K562 (cell line): ENCODE measurements around a stretch of chr3.

GRCh38 chr3:14016719-14017752 lies 107.6 kb downstream of the CHCHD4 start:
- RAMPAGE, long total RNA: no peak
- RRBS: no CpG with 5 or more reads among the region's 11 CpGs
PRO-cap:
- standard: no peak
- CoPRO, capped RNA only, 2 experiments: no peak in any of the 2 experiments
- CoPRO, capped and uncapped RNA, 2 experiments: no peak in any of the 2 experiments
- CoPRO, uncapped RNA only, 2 experiments: no peak in any of the 2 experiments
CAGE:
- cytosol, long polyA plus RNA: no peak
- long polyA plus RNA: no peak
- nucleolus, long total RNA: no peak
- nucleus, long polyA plus RNA: no peak

DNA sequence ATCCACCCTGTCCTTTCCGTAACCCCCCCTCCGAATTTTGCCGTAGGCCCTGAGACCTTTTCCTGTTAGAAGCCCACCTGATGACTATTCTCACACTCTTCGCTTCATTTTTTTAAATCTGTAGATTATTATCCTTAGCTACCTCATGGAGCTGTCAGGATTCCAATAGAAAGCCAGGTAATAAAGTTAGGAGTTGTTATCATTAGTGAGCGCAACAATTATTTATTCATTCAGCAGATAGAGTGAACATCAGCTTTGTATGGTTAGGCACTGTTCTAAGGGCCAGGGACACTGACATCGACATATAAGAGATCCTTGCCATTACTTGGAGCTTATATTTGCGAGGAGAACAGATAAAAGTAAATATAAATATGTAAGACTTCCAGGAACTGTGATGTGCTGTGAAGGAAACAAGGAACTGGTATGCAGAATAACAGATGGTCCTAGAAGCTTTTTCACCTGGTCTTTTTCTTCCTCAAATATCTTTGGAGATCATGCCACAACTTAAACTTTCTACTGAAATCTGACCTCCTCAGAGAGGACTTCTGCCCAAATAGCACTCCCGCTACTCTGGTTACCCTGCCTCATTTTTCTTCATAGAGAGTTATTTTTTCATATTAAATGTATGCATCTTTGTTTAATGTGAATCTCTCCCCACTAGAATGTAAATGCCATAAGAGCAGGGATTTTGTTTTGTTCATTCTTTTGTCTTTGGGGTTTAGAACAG lies 540 bp downstream of the LSM3 start:
- RAMPAGE, long total RNA: no peak
- RRBS: no CpG with 5 or more reads among the region's 8 CpGs
PRO-cap:
- standard: no peak
- CoPRO, capped RNA only, 2 experiments: no peak in any of the 2 experiments
- CoPRO, capped and uncapped RNA, 2 experiments: no peak in any of the 2 experiments
- CoPRO, uncapped RNA only, 2 experiments: no peak in any of the 2 experiments
CAGE:
- cytosol, long polyA plus RNA: no peak
- long polyA plus RNA: no peak
- nucleolus, long total RNA: no peak
- nucleus, long polyA plus RNA: no peak

DNA sequence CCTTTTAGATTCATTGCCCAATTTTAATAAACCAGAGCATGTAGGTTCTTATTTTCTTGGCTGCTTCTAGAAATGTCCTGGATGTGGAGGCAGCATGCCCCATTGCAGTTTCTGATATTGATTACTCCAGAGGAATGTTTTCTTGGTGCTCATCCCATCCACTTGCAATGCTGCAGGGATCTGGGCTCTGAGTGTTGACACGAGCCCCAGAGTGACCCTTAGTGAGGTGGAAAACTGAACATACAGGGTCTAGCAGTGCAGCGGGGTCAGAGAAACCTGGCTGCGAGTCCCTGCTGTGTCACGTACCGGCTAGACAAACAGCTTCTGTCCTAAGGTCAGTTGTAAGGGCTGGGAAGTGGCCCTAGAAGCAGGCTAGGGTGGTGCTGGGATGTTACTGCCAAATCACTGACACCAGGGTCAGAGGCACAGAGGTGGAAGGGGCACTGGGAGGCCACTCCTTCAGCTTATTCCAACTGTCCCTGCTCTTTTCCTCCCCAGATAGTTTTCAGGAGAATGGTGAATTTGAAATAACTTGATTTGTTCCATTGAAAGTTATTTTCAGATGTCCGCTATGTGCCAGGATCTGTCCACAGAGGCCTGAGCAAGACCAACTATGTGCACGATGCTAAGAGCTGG lies 23.7 kb downstream of the LSM3 start:
- RAMPAGE, long total RNA: no peak
- RRBS: no CpG with 5 or more reads among the region's 7 CpGs
PRO-cap:
- standard: no peak
- CoPRO, capped RNA only, 2 experiments: no peak in any of the 2 experiments
- CoPRO, capped and uncapped RNA, 2 experiments: no peak in any of the 2 experiments
- CoPRO, uncapped RNA only, 2 experiments: peak in 2 of 2 experiments; most common plus-strand start position 95 of the sequence (in 1)
CAGE:
- cytosol, long polyA plus RNA: no peak
- long polyA plus RNA: no peak
- nucleolus, long total RNA: no peak
- nucleus, long polyA plus RNA: no peak

DNA sequence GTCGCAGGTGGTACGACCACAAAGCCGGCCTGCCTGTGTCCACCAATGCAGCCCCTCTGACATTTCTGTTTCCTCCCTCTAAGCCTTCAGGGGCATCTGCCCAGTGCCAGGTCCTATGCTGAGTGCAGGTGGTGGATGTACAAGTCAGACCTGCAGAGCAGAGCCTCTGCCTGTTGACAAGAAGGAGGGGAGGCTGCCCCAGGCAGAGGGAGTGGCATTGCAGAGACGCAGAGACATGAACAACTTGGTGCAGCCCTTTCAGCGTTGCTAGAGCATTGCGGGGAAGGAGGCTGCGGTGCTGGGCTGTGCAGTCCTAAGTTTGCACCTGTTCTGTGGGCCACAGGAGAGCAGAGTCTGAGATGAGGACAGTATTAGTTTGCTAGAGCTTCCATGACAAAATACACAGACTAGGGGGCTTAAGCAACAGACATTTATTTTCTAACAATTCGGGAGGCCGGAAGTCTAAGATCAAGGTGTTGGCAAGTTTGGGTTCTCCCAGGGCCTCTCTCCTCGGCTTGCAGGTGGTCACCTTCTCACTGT lies 65.2 kb downstream of the LSM3 start:
- RAMPAGE, long total RNA: no peak
- RRBS: no CpG with 5 or more reads among the region's 10 CpGs
PRO-cap:
- standard: no peak
- CoPRO, capped RNA only, 2 experiments: no peak in any of the 2 experiments
- CoPRO, capped and uncapped RNA, 2 experiments: no peak in any of the 2 experiments
- CoPRO, uncapped RNA only, 2 experiments: no peak in any of the 2 experiments
CAGE:
- cytosol, long polyA plus RNA: no peak
- long polyA plus RNA: no peak
- nucleolus, long total RNA: no peak
- nucleus, long polyA plus RNA: no peak

DNA sequence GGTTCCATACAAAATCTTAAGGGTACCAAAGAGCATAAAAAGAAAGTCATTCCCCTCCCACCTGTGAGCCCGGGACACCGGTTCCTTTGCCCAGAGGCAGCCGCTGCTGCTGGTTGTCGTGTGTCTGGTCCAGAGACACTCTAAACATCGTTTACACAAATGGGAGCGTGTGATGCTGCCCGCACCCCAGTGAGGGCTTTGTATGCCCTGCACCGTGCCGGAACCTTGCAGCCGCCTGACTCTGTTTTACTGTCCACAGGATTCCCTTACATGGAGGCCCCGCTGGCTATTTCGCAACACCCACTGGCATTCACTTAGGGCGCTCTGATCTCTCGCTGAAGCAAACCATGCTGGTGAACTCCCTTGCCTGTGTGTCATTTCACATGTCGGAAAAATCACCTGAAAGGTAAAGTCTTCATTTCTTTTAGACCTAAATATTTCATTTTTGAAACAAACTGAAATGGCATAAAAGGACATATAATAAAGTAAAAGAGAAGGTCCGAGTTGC lies 100.8 kb upstream of the SLC6A6 start:
- RAMPAGE, long total RNA: no peak
- RRBS: no CpG with 5 or more reads among the region's 16 CpGs
PRO-cap:
- standard: no peak
- CoPRO, capped RNA only, 2 experiments: no peak in any of the 2 experiments
- CoPRO, capped and uncapped RNA, 2 experiments: no peak in any of the 2 experiments
- CoPRO, uncapped RNA only, 2 experiments: no peak in any of the 2 experiments
CAGE:
- cytosol, long polyA plus RNA: no peak
- long polyA plus RNA: no peak
- nucleolus, long total RNA: no peak
- nucleus, long polyA plus RNA: no peak

DNA sequence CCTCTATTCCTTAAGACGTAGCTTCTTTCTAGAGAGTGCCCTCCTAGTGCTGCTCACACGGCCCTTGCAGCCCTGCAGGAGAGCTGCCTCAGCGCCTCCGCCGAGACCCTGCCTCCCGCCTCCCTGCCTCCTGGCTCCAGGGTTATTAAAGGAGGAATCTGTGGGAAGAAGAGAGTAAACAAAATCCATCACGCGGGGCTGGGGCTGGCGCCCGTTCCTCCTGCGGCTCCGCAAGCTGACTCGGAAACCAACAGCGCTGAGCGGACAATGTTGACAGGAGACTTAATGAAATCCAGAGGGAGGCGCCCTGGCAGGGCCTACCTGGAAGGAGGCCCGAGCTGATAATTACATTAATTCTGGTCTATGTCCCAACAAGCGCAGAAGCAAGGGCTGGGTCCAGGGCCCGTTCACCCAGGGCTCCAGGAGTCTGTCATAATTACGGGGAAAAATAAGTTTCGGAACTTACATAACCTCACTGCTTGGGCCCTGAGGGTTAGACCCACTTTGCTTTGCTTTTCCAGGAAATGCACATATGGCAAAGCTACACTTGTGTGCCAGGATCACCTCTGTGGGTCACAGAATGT lies 43.9 kb upstream of the SLC6A6 start:
- RAMPAGE, long total RNA: no peak
- RRBS: no CpG with 5 or more reads among the region's 21 CpGs
PRO-cap:
- standard: no peak
- CoPRO, capped RNA only, 2 experiments: no peak in any of the 2 experiments
- CoPRO, capped and uncapped RNA, 2 experiments: no peak in any of the 2 experiments
- CoPRO, uncapped RNA only, 2 experiments: no peak in any of the 2 experiments
CAGE:
- cytosol, long polyA plus RNA: no peak
- long polyA plus RNA: no peak
- nucleolus, long total RNA: no peak
- nucleus, long polyA plus RNA: no peak

GRCh38 chr3:14424232-14424599 lies 21.8 kb downstream of the SLC6A6 start:
- RAMPAGE, long total RNA: no peak
- RRBS: no CpG with 5 or more reads among the region's 4 CpGs
PRO-cap:
- standard: no peak
- CoPRO, capped RNA only, 2 experiments: no peak in any of the 2 experiments
- CoPRO, capped and uncapped RNA, 2 experiments: no peak in any of the 2 experiments
- CoPRO, uncapped RNA only, 2 experiments: no peak in any of the 2 experiments
CAGE:
- cytosol, long polyA plus RNA: no peak
- long polyA plus RNA: no peak
- nucleolus, long total RNA: no peak
- nucleus, long polyA plus RNA: no peak

DNA sequence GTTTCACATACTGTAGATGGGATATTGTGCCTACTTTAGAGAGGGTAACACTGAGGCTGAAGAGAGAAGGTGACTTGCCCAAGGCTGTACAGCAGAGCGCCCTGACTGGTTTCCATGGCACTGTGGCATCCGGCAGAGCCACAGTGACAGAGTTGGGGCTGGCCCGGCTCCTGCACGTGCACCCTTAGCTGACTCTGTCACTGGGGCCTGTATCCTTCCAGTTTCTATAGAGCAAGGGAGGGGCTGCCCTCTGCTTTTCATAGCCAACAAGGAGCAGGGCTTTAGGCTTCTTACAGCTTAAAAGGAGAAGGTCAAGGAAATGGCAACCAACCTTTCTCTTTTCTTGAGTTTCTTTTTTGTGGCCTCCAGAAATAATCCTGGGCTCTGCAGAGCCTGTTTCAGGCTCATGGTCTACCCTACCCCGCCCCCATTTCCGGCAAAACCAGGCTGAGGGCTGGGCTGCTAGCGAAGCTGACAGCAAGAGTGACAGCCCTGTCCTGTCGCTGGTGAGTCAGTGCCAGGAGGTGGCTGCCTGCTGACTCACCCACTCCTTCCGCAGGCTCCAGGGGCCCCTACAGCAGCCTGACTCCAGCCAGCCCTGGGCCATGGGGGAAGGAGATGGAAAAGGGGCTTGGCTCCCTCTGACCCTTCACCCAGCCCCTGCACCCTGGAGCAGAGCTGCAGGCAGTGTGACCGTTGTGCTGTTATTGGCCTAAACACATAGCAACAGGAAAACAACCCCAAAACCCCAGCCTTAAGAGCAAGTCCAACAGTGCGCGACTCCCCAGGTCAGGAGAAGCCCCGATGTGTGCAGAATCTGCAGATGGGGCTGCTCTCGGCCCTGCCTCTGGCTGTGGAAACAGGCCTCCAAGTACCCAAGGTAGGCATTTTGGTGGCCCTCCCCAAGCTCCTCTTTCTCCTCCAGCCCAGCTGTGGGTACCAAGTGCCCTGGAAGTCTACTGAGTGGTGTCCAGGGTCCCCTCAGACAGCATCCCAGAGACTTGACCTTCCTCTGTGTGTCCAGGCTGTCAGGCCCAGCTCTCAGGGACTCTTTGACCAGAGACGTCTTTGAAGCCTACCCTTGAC lies 29.8 kb downstream of the SLC6A6 start:
- RAMPAGE, long total RNA: no peak
- RRBS: no CpG with 5 or more reads among the region's 15 CpGs
PRO-cap:
- standard: bidirectional peak, plus-strand start at position 585 of the sequence, minus-strand start at position 435 of the sequence
- CoPRO, capped RNA only, 2 experiments: peak in 2 of 2 experiments; most common plus-strand start position 558 of the sequence (in 1); most common minus-strand start position 413 of the sequence (in 2)
- CoPRO, capped and uncapped RNA, 2 experiments: peak in 1 of 2 experiments; most common plus-strand start position 558 of the sequence (in 1); most common minus-strand start position 413 of the sequence (in 1)
- CoPRO, uncapped RNA only, 2 experiments: peak in 1 of 2 experiments; most common plus-strand start position 374 of the sequence (in 1); most common minus-strand start position 141 of the sequence (in 1)
CAGE:
- cytosol, long polyA plus RNA: no peak
- long polyA plus RNA: no peak
- nucleolus, long total RNA: no peak
- nucleus, long polyA plus RNA: no peak

- RAMPAGE, long total RNA: no peak
- RRBS: no CpG with 5 or more reads among the region's 3 CpGs
PRO-cap:
- standard: no peak
- CoPRO, capped RNA only, 2 experiments: no peak in any of the 2 experiments
- CoPRO, capped and uncapped RNA, 2 experiments: no peak in any of the 2 experiments
- CoPRO, uncapped RNA only, 2 experiments: peak in 1 of 2 experiments; most common plus-strand start chr3:14436791 (in 1)
CAGE:
- cytosol, long polyA plus RNA: no peak
- long polyA plus RNA: no peak
- nucleolus, long total RNA: no peak
- nucleus, long polyA plus RNA: no peak
Observed at GRCh38 chr3:14436562-14437244, 34.3 kb downstream of the SLC6A6 start.

GRCh38 chr3:14440134-14441005 lies 38.0 kb downstream of the SLC6A6 start:
- RAMPAGE, long total RNA: no peak
- RRBS: no CpG with 5 or more reads among the region's 10 CpGs
PRO-cap:
- standard: no peak
- CoPRO, capped RNA only, 2 experiments: no peak in any of the 2 experiments
- CoPRO, capped and uncapped RNA, 2 experiments: no peak in any of the 2 experiments
- CoPRO, uncapped RNA only, 2 experiments: no peak in any of the 2 experiments
CAGE:
- cytosol, long polyA plus RNA: no peak
- long polyA plus RNA: no peak
- nucleolus, long total RNA: no peak
- nucleus, long polyA plus RNA: no peak

DNA sequence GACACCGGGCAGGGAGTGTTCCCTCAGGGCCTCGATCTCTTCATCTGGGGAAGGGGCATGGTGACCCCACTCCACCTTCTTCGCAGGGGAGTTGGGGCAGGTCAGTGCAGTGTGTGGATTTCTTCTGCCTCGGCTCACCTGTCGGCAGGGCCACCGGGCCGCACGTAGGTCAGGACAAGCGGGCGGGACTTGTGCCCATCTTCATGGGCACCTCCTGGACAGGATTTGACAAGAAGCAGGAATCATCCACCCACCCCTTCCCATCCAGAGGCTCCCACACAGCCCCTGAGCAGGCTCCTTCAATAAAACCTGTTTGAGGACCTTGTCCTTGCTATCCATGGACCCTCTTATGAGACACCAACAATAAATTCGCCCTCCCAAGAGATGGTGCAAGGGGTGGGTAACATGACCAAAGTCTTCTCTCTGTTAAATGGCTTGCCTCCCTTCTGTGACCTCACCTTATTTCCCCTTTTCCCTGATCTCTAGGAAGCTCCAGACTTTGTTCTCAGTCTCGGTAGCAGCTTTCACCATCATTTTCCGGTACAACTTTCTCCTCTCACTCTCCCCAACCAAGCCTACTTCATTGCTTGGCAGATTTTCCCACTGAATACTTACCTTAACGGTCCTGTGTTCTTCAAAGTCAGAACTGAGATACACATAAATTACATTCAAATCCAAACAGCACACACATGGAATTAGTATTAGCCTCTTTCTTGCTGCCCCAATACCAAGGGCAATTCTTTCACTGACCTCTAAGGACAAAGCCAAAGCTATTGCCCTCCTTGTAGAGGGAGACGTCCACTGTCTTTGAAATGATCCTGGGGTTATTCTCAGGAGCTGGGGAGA lies 17.1 kb downstream of the GRIP2 start:
- RAMPAGE, long total RNA: no peak
- RRBS: no CpG with 5 or more reads among the region's 15 CpGs
PRO-cap:
- standard: no peak
- CoPRO, capped RNA only, 2 experiments: no peak in any of the 2 experiments
- CoPRO, capped and uncapped RNA, 2 experiments: no peak in any of the 2 experiments
- CoPRO, uncapped RNA only, 2 experiments: no peak in any of the 2 experiments
CAGE:
- cytosol, long polyA plus RNA: no peak
- long polyA plus RNA: no peak
- nucleolus, long total RNA: no peak
- nucleus, long polyA plus RNA: no peak

DNA sequence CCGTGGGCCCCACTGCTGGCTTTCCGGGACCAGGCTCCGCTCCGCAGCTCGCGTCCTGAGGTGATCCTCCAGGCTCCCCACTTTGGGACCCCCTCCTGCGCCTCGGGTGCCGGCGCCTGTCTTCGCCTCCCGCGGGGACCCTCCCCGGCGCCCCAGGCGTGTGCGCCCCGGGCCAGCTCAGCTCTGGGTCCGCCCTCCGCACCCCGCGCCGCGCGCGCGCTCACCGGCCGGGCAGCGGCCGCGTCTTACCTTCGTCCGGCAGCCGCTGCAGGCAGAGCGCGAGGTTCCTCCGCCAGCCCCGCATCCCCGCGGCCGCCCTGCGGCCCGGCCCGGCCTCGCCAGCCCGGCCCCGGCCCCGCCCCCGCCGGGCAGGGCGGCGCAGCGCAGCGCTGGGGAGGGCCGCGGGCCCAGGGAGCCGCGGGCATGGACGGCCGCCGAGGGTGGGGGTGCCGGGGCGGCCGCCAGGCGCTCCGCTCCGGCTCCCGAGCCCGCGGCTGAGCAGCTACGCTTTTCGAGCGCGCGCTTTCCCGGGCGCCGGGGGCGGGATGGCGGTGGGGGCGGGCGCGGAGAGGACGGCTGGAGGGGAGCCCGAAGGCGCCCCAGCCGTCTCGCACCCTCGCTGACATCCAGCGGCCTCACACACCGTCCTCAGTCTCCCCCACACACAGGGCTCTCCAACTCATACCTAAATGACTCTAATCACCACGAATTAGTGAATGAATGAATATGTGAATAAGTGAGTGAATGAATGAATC lies 48.7 kb upstream of the CCDC174 start:
- RAMPAGE, long total RNA: no peak
- RRBS: 37% methylated on average over 57 of the region's 93 CpGs
PRO-cap:
- standard: no peak
- CoPRO, capped RNA only, 2 experiments: no peak in any of the 2 experiments
- CoPRO, capped and uncapped RNA, 2 experiments: no peak in any of the 2 experiments
- CoPRO, uncapped RNA only, 2 experiments: no peak in any of the 2 experiments
CAGE:
- cytosol, long polyA plus RNA: no peak
- long polyA plus RNA: no peak
- nucleolus, long total RNA: no peak
- nucleus, long polyA plus RNA: no peak

DNA sequence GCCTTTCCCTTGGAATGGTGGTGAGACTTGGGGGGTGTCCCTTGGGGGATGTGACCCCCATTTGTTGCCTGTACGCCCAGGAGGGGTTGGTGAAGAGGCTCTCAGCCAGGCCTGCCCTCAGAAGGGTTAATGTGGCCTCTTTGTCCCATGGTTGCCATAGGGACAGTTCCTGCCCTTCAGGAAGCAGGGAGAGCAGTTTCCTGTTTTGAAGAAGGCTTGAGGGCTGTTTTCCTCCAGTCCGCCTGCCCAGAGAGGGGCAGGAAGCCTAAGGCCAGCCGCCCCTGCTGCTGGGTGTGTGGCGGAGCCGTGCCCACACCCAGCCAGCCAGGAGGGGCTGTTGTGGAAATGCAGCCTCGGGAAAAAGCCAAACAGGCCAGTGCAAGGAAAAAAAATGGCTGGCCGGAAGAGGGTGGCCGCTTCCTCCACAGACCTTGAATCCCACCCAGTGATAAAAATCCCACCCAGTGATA lies 14.5 kb upstream of the FGD5 start:
- RAMPAGE, long total RNA: no peak
- RRBS: no CpG with 5 or more reads among the region's 8 CpGs
PRO-cap:
- standard: no peak
- CoPRO, capped RNA only, 2 experiments: no peak in any of the 2 experiments
- CoPRO, capped and uncapped RNA, 2 experiments: no peak in any of the 2 experiments
- CoPRO, uncapped RNA only, 2 experiments: no peak in any of the 2 experiments
CAGE:
- cytosol, long polyA plus RNA: no peak
- long polyA plus RNA: no peak
- nucleolus, long total RNA: no peak
- nucleus, long polyA plus RNA: no peak

DNA sequence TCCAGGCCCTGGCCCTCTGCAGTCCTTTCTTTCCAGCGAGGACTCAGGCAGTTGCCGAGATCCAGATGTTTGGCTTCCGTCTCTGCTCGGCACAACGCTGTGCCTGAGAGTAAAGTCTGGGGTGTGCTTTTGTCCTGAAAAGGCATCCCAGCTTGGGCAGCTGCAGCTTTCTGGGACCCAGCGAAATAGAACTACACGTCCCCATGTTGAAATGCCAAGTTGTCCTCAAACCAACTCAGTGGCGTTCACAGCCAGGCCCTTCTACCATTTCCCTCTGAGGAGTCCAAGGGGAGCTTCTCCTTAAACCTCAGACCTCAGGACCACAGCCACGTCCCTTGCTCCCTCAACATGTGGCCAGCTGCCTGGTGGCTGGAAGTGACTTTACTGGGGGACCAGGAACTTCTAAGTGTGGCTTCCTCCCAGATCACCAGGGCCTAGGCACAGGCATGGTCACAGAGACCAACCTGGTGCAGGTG lies 23.2 kb downstream of the FGD5 start:
- RAMPAGE, long total RNA: no peak
- RRBS: no CpG with 5 or more reads among the region's 9 CpGs
PRO-cap:
- standard: no peak
- CoPRO, capped RNA only, 2 experiments: no peak in any of the 2 experiments
- CoPRO, capped and uncapped RNA, 2 experiments: no peak in any of the 2 experiments
- CoPRO, uncapped RNA only, 2 experiments: no peak in any of the 2 experiments
CAGE:
- cytosol, long polyA plus RNA: no peak
- long polyA plus RNA: no peak
- nucleolus, long total RNA: no peak
- nucleus, long polyA plus RNA: no peak

- RAMPAGE, long total RNA: no peak
- RRBS: no CpG with 5 or more reads among the region's 4 CpGs
PRO-cap:
- standard: no peak
- CoPRO, capped RNA only, 2 experiments: no peak in any of the 2 experiments
- CoPRO, capped and uncapped RNA, 2 experiments: no peak in any of the 2 experiments
- CoPRO, uncapped RNA only, 2 experiments: no peak in any of the 2 experiments
CAGE:
- cytosol, long polyA plus RNA: no peak
- long polyA plus RNA: no peak
- nucleolus, long total RNA: no peak
- nucleus, long polyA plus RNA: no peak
Observed at GRCh38 chr3:14849895-14850360, 31.2 kb downstream of the FGD5 start.

DNA sequence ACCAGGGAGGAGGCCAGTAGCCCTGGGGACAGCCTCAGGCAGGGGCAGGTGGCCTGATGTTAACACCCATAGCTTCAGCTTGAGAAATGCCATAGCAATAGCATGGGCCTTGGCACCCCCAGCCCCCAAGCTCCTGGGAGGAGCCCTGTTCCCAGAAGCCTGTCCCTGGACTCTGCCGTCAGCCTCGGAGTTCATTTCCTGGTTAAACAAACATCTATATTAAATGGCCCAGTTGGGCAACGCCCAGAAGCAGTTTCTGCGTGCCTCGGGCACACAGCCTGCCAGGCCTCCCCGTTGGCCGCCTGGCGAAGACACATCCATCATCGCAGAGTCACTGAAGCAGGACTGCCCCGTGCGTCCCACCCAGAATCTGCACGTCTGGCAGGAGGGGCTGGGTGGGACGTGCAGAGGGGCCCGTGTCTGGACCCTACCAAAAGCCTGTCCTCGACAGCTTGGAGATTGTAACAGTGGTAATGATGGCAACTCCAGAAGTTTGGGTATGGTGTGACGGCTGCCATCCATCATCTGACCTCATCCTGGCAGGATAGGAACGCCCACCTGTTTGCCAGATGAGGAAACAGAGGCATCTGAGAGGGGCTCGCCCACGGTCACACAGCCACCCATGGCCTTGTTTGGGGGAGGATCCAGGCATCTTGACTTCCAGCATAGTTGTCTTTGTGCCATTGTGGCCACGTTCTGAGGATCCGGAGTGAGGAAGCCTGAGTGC lies 58.4 kb downstream of the FGD5 start:
- RAMPAGE, long total RNA: no peak
- RRBS: no CpG with 5 or more reads among the region's 21 CpGs
PRO-cap:
- standard: no peak
- CoPRO, capped RNA only, 2 experiments: no peak in any of the 2 experiments
- CoPRO, capped and uncapped RNA, 2 experiments: no peak in any of the 2 experiments
- CoPRO, uncapped RNA only, 2 experiments: no peak in any of the 2 experiments
CAGE:
- cytosol, long polyA plus RNA: no peak
- long polyA plus RNA: no peak
- nucleolus, long total RNA: no peak
- nucleus, long polyA plus RNA: no peak

- RAMPAGE, long total RNA: no peak
- RRBS: no CpG with 5 or more reads among the region's 13 CpGs
PRO-cap:
- standard: no peak
- CoPRO, capped RNA only, 2 experiments: no peak in any of the 2 experiments
- CoPRO, capped and uncapped RNA, 2 experiments: no peak in any of the 2 experiments
- CoPRO, uncapped RNA only, 2 experiments: no peak in any of the 2 experiments
CAGE:
- cytosol, long polyA plus RNA: no peak
- long polyA plus RNA: no peak
- nucleolus, long total RNA: no peak
- nucleus, long polyA plus RNA: no peak
Observed at GRCh38 chr3:14879056-14879824, 60.5 kb downstream of the FGD5 start.